ENCODE results near the genes EYA3, PTAFR and TRNAU1AP.

GRCh38 chr1:27609162-27610118 is 5.5 kb upstream of the AHDC1 start:
- PRO-cap, result no peak

DNA sequence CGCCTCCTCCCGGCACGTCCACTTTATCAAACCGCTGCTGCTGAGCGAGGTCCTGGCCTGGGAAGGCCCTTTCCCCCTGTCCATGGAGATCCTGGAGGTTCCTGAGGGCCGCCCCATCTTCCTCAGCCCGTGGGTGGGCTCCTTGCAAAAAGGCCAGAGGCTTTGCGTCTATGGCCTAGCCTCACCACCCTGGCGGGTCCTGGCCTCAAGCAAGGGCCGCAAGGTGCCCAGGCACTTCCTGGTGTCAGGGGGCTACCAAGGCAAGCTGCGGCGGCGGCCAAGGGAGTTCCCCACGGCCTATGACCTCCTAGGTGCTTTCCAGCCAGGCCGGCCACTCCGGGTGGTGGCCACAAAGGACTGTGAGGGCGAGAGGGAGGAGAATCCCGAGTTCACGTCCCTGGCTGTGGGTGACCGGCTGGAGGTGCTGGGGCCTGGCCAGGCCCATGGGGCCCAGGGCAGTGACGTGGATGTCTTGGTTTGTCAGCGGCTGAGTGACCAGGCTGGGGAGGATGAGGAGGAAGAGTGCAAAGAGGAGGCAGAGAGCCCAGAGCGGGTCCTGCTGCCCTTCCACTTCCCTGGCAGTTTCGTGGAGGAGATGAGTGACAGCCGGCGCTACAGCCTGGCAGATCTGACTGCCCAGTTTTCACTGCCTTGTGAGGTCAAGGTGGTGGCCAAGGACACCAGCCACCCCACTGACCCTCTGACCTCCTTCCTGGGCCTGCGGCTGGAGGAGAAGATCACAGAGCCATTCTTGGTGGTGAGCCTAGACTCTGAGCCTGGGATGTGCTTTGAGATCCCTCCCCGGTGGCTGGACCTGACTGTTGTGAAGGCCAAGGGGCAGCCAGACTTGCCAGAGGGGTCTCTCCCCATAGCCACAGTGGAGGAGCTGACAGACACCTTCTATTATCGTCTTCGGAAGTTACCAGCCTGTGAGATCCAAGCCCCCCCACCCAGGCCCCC is 10.0 kb downstream of the THEMIS2 start:
- PRO-cap, result no peak

DNA sequence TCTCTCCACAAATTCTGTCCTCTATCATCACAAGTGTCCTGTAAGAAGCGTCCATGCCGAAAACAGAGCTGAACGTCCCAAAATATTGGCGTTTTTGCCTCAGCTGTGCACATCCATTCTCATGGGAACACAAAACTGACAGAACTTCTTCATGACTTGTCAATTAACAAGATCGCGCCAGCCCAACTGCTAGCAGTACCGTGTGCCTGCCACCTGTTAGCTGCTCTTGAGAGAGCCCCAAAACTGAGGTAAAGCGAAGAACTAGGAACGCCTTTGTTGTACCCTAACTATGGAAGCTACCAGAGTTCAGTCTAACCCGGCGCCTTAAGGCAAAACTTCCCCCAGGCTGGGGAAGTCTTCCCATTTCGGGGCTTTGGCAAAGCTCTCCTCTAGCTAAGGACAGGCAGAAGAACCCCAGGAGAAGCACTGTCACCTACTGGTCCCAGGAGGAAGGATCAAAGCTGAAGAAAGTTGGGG is 784 bp downstream of the EYA3 start:
- PRO-cap, result no peak

DNA sequence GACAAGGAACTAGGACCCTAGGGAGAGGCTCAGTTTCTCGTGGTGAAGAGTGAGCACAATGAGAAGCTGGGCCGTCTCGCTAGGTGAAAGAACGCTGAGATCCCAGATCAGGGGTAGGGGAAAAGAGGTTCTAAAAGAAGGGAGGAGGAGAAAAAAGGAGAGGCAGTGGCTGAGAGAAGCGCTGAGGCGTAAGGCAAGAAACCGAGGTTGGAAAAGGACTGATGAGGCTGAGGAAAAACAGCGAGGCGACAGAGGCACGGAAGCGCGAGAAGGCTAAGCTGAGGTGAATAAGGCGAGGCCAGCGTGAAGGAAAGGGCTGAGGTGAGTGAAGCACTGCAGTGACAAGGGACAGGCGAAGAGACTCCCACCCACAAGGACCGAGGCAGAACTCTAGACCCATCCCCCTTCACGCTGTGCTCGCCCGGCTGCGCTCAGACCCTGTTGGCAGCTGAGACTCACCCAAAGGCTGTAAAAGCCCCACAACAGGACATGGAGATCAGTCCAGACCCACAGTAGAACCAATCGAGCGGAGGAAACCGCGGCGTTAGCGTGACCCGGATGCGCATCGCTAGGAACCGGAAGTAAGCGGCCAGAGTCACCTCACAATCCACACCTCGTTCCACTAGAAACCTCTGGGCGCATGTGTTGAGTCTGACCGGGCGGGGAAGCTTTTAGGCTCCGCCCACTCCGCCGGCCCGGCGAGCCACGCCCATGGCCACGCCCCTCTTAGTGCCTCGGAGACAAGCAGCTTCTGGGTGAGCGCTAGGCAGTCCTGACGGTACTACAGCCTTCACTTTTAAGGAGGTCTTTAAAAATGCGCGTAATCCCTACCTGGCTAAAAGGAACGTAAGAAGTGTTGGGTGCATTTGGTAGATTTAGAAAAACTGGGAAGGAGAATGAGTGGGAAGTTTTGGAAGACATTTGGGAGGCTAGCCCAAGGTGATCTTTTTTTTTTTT is at the start of gene EYA3:
Gene EYA3 (minus strand): TSS at position 546 of the 957 bp plus-strand sequence.
- PRO-cap, result bidirectional peak, plus-strand start at position 769 of the sequence, minus-strand start at position 546 of the sequence

DNA sequence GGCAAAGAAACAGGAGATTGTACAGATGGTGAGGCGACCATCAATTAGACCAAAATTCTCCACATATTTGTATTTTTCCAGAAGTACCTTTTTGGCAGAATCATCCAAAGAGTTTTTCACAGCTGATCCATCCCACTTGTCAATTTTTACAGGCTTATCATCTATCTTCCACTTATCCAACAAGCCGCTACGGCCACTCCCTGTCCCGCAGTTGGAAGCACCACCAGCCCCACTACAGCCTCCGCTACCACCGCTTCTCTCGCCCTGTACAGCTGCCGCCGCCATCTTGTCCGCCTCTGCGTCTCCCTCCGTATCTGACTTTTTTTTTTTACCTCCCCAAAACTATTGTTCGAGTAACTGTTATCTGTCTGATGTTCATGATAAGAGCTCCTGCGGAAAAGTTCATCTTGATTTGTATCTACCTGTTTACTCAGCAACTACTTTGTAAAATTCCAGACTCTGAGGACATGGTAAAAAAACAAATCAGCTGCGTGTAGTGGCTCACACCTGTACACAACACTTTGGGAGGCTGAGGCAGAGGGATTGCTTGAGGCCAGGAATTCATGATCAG is 7.8 kb upstream of the EYA3 start:
- PRO-cap, result no peak

DNA sequence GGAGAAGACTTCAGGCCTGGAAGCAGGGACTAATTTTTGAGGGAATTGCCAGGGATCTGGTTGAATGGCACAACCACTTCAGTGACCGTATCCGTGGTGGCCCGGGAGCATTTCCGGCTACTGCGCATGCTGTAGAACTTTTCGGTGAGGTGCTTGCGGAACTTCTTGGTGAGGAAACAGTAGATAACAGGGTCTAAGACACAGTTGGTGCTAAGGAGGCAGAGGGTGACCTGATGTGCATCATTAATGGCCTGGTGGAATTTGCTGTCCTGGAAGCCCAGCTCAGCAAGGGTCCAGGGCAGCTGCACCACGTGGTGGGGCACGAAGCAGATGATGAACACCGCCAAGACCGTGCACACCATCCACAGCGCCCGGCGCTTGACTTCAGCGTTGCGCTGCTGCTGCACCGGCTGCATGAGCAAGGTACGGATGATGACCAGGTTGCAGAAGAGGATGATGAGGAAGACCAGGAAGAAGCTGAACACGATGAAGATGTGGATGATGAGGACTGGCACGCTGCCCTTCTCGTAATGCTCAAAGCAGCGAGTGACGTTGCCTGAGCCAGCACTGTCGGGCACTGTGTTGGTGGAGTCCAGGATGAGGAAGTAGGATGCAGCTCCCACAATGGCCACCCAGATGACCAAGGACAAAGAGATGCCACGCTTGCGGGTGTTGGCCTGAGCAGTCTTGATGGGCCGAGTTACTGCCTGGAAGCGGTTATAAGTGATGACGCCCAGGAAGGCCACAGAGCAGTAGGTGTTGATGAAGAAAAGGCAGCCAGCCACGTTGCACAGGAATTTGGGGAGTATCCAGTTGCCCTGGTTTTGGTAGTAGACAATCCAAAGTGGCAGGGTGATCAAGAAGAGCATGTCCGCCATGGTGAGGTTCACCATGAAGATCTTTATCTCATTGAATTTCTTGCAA is 26.3 kb downstream of the PTAFR start:
- PRO-cap, result no peak

DNA sequence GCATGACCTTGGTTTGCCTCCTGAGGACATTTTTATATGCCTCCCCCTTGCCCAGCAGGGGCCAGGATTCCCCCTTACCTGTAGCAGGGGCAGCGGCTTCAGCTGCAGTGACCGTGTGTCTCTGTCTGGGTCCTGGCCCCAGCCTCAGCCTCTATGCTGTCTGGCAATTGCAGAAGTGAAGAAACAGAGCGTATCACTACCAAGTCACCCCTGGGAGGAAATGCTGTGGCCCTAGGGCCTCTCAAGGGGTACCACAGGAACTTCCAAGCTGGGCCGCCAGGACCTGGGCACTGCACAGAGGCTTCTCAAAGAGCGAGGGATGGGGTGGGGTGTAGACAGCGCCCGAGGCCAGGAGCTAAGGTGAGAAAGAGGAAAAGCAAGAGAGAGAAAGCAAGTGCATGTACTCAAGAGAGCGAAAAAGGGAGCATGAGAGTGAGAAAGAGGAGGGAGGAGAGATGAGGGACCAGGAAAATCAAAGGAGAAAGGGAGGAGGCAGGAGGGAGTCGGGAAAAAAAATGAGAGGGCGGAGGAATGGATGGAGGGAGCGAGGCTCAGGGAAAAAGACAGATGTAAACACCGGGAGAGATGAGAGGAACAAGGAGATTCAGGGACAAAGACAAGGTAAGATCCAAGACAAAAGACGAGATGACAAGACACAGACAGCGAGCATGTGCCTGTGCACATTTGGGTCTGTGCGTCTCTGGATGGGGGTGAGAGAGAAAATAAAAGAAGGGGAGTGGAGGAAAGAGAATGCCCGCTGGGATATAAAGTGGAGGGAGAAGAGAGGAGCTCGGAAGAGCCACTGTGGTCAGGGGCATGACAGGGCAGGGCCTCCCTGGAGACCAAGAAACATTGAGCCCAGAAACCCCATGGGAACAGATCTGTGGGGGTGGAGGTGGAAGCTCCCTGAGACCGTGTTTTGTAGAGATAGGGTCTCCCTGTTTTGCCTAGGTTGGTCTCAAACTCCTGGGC is at the start of gene PTAFR:
Gene PTAFR (minus strand): TSS at position 177 of the 972 bp plus-strand sequence.
- PRO-cap, result no peak

DNA sequence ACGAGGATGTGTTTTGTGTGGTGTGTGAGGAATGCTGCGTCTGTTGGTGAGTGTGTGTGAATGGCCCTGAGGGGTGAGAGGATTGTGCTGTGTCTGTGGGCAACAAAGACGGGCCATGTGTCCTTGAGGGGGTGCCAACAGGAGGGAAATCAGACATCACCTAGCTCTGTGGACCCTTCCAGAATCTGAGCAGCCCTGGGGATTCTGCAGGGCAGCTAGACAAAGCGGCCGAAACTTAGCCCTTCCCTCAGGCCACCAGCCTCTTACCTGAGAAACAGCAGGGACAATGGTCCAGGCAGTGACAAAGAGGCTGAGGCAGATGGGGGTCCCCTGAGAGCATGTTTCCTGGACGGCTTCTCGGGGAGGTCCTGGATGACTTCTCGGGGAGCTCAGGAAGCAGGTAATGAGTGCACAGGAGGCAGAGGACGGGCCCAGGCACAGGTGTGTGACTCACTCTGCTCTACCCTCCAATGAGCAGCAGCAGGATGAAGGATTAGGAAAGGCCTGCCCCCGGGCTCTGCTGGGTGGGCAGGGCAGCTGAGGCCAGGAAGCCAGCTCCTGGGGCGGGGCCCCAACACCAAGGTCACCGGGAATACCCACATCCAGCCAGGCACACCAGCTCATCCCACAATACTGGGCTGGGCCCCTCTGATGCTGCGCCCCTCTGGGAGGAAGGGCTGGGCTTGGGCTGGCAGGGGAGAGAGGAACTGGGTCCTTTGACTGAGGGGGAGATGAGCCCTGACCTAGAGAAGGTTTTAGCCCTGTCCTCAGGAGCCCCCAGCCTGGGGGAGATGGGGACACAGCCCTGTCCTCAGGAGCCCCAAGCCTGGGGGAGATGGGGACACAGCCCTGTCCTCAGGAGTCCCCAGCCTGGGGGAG is 17.2 kb upstream of the PTAFR start:
- PRO-cap, result no peak

GRCh38 chr1:28247698-28248163 is 11.6 kb upstream of the SESN2 start:
- PRO-cap, result no peak

- PRO-cap, result no peak
Measured at GRCh38 chr1:28323747-28324024, 5.2 kb upstream of the MED18 start.

DNA sequence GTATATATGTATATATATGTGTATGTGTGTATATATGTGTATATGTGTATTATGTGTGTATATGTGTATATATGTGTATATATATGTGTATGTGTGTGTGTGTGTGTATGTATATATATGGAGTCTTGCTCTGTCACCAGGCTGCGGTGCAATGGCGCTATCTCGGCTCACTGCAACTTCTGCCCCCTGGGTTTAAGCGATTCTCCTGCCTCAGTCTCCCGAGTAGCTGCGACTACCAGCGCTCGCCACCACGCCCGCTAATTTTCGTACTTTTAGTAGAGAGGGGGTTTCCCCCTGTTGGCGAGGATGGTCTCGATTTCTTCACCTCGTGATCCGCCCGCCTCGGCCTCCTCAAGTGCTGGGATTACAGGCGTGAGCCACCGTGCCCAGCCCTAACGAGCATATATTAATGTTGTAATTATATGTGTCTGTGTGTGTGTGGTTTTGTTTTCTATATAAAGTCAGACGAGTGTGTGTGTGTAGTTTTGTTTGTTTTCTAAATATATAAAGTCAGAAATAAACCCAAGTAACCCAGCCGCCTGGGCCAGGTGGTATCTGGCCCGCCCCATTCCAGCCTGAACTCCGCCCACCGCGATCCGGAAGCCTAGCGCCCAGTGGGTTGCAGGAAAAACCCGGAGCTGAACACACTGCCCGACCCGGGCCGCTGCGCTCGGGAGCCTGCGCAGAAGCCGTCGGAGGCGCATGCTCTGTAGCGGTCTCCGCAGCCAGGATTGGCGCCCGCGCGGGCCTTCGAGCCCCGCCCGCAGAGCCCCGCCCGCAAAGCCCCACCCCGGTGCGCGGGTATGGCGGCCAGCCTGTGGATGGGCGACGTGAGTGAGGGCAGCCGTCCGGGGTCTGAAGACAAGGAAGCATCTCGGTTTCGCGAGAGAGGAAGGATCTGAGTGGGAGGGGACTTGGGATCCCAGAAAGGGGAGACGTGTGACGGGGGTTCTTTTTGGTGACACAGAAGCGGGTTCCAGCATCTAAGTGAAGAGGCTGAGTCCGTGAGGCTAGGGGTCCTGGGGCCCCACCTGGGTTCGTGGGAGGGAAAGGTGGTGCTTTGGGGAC is at the start of gene TRNAU1AP:
Gene TRNAU1AP (plus strand): TSS at position 778 of the 1,068 bp plus-strand sequence.
- PRO-cap, result bidirectional peak, plus-strand start at position 778 of the sequence, minus-strand start at position 577 of the sequence

- PRO-cap, result bidirectional peak, plus-strand start at chr1:28737750, minus-strand start at chr1:28737662
Measured at GRCh38 chr1:28737251-28738178, 775 bp downstream of the YTHDF2 start.

DNA sequence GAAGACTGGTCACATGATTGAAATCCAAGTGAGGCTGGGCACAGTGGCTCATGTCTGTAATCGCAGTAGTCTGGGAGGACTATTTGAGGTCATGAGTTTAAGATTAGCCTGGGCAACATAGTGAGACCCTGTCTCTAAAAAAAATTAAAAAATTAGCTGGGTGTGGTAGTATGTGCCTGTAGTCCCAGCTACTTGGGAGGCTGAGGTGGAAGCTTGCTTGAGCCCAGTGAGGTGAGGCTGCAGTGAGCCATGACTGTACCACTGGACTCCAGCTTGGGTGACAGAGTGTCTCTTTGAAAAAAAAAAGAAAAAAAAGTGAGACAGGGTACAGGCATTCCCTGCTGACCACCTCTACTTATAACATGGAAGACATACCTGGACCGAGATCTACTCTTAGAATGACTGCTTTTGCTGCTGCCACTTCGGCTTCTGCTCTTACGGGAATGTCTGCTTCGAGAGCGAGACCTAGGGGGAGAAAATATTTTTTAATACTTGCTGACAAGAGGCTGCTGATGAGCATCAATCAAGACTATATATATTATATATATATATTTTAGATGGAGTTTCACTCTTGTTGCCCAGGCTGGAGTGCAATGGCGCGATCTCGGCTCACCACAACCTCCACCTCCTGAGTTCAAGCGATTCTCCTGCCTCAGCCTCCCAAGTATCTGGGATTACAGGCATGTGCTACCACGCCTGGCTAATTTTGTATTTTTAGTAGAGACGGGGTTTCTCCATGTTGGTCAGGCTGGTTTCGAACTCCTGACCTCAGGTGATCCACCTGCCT is 26.2 kb upstream of the TMEM200B start:
- PRO-cap, result no peak

GRCh38 chr1:29248984-29249963 is 13.0 kb downstream of the PTPRU start:
- PRO-cap, result no peak

DNA sequence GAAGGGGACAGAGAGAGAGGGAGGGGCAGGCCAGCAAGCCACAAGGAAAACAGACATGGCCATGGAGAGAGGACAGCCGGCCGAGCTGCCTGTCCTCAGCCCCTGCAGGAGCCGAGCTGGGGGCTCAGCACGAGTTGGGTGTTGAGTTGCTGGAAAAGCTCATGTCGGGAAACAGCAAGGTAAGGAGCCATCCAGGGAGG is 548.7 kb downstream of the PTPRU start:
- PRO-cap, result no peak

DNA sequence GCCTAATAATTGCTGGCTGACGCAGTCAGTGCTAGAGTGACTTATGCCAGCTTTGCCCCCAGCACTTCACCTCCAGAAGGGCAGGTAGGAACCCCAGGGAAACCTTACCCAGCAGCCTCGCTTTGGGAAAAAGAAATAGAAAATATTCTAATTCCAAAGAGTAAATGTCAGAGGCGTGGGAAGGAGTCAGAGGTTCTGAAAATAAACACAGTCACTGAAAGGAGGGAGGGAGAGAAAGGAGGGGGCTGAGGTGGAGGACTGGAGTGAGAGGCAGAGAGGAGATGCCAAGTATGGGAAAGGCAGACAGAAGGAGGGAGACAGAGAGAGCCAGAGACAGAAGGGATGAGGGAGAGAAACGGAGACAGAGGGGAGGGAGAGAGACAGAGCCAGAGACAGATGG is 525.9 kb downstream of the MATN1 start:
- PRO-cap, result no peak

- PRO-cap, result no peak
Measured at GRCh38 chr1:30522181-30522678, 201.2 kb downstream of the MATN1 start.

DNA sequence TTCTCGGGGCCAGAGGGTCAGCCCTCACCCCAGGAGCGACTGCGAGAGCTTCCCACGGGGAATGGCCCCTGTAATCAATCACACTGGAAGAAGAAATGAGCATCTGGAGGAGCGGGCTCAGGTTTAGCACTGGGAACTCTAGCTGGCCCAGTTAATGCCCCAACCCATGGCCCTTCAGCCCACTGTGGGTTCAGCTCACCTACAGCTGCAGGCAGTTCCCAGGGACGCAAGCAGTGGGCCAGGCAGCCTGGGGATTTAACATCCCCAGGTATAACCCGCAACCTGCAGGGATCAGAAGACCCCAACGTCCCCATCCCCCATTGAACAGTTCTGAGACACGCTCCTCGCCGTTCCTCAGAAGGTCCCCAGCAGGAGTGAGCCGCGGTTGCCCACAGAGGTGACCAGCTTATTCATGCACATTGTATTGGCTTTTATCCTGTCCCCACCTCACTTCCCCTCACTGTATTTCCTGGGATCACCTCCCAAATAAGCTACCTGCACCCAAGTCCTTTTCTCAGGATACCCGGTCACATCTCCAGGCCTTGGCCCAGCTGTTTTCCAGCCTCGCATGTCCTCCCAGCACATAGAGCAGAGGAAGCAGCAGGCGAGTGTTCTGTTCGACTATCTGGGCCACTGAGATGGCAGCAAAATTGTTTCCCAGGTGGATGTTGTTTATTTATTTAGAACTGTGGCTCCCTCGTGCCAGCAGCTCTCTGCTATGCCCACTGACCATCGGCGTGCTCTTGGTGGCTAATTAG is 5.0 kb upstream of the MATN1 start:
- PRO-cap, result no peak

DNA sequence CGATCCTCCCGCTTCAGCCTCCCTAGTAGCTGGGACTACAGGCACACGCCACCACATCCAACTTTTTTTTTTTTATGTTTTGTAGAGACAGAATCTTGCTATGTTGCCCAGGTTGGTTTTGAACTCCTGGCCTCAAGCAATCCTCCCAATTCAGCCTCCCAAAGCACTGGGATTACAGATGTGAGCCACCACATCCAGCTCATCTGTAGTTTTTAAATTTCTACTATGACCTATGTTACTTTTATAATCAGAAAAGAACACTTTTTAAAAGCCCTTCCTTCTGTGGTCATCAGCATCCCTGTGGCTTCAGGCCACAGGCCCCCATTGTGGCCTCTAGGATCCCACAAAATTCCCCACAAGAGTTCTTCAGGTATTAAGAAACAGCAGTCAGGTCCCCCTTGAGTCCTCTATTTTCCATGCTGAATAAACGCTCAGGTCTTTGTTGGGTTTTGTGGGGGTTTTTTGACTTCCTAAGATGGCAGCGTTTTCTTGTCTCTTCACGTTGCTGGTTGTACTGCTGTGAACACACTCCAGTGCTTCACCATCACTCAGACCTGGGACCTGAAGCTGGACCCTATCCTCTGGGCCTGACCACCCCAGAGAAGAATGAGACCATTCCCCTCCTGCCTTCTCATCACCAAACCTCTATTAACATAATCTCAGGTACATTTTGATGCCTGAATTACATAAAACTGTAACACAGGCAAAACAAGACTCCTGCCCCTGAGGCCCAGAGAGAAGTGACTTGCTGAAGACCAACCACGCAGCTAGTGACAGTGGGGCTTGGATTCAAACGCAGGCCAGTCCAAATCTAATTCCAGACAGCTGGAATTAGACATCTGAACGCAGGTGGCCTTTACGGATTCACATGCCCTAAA is 13.4 kb upstream of the MATN1 start:
- PRO-cap, result no peak

GRCh38 chr1:30737547-30738225 is 14.3 kb upstream of the MATN1 start:
- PRO-cap, result no peak

Measured in jejunum (tissue), 1 donor.